ENCODE measurements around a stretch of chr2.

DNA sequence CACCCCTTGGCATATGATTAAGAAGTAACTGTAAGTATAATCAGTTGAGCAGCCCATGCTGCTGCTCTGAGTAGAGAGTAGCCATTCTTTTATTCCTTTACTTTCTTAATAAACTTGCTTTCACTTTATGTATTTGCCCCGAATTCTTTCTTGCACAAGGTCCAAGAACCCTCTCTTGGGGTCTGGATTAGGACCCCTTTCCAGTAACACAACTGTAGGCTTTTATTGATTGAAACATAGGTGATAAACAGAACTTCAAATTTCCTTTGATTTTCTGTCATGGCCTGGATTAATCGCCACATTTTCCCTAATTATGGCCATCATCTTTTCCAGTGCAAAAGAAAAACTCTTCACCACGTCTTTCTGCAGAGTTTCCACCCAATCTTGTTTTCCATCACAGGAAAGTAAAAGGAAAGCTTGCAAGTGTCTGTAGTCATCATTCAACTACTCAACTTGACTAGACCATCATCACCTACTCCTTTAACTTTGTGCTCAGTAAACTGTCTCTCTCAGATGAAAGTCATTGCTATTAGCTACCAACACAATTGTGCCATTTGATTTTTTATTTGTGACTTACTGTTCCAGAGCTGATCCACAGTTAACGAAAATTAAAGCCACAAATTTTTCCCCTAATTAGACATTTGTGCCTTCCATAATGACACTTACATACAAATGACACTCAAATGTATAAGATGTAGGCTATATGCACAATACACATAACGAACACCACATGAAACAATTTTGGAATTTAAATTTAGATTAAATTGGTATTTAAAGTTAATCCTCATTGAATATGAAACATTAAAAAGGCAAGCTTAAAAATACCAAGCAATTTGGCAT lies 49.3 kb downstream of the SLC8A1 start:
- PRO-cap, result no peak
- RAMPAGE, long total RNA, result no peak

DNA sequence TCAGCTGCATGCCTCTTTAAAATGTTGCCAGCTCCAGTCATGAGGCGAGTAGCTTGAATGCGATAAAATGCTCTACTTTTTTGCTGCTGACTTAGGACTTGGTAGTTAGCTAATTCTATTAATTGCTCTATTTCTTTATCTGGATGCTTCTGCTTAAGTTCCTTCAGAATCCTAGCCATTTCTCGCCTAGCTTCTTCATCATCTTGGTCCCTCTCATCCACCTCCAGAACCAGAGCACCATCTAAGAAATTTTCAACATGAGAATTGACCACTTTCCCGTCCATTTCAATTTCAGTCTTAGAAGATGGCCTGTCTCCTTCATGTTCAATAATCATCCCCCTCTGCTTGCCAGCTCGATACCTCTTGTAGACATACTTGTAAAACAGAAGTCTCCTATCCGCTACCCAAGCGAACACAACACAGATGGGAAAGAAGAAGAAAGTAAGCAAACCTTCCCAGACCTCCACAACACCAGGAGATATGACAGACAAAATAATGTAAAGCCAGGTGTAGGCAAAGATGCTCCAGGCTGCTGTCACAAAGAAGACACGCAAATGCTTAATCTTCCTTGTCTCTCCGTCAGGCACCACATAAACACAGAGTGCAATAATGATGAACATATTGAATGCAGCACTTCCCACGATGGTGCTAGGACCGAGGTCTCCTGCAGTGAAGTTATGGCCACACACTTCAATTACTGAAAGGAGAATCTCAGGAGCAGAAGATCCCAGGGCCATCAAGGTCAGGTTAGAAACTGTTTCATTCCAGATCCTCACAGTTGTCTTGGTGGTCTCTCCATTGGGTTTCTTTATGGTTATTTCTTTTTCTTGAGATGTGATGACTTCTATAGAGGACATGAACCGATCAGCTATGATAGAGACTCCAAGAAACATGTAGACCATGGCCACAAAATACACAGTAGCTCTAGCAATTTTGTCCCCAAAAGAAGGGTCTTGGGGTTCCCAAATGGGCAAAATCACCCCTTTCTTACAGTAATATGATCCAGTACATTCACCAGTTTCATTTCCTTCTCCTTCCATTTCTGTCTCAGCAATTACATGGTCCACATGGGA lies 22.4 kb downstream of the SLC8A1 start:
- PRO-cap, result no peak
- RAMPAGE, long total RNA, result no peak

DNA sequence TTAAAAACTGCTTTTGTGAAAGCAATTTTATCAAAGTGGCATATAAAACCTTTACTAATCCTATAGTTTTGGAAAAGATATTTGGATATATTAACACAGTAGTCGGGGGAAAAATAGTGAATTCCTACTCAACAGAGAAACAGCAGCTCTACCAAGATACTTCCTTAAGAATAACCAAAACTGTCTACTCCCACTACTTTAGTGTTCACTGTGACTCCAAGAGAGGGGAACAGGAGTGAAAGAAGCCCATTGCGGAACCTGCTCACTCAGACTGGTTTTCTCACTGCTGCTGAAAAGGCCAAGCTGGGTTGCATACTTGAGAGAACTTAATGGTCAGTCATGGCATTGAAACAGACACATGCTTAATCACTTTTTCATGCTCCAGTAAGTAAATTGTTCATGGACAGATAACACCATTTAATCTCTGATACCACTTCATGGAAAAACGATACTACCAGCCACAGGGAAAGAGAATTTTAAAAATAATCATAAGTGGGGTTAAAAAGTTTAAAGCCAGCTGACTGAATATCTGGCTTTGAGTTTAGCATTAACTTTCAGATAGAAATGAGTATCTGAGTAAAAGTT lies 35.7 kb upstream of the SLC8A1 start:
- PRO-cap, result no peak
- RAMPAGE, long total RNA, result no peak

GRCh38 chr2:41720695-41721471 lies 326.9 kb upstream of the PKDCC start:
- PRO-cap, result no peak
- RAMPAGE, long total RNA, result no peak

DNA sequence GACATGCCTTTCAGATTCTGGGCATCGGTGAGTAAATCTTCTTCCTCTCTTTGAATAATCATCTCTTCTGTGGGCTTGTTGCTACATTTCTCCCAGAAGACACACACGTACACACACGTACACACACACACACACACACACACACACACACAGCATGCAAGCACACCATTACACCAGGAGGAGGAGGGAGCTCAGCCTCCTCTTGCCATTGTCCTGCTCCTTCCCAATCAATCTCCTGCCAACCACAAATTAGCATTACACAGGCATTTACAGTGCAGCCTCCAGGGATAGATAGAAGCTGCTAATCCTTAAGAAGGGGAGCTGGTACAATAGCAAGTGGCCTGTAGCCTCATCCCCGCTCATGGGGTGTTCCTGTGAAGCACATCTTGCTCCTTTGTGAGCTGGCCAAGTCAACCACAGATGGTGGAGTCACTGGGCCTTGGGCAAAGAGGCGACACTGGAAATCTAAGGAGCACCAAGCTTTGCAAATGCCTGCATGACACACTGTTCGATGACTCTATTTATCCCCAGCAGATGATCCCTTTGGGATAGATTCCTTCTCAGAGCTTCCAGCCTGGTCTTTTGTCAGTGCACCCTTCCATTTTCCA lies 110.4 kb upstream of the PKDCC start:
- PRO-cap, result no peak
- RAMPAGE, long total RNA, result no peak

GRCh38 chr2:42045366-42045790 lies 2.4 kb upstream of the PKDCC start:
- PRO-cap, result no peak
- RAMPAGE, long total RNA, result no peak

- PRO-cap, result no peak
- RAMPAGE, long total RNA, result no peak
Observed at GRCh38 chr2:42101747-42102638, 54.2 kb downstream of the PKDCC start.

DNA sequence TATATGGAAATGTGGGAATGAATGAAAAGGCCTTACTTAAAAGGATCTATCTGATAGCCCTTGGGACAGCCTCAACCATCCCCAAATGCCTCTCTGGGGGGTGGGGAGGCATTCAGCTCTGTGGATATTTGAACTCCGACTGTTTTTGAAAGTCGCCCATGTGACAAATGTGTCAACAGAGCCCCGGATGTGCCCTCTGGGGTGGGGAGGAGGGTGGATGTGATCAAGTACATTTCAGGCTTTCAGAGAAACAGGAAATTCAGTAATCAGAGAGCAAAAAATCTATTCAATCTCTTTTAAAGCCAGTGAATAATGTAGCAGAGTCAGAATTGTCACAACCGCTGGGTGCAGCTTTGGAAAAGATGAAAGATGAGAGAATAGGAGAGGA lies 58.2 kb downstream of the PKDCC start:
- PRO-cap, result no peak
- RAMPAGE, long total RNA, result no peak

DNA sequence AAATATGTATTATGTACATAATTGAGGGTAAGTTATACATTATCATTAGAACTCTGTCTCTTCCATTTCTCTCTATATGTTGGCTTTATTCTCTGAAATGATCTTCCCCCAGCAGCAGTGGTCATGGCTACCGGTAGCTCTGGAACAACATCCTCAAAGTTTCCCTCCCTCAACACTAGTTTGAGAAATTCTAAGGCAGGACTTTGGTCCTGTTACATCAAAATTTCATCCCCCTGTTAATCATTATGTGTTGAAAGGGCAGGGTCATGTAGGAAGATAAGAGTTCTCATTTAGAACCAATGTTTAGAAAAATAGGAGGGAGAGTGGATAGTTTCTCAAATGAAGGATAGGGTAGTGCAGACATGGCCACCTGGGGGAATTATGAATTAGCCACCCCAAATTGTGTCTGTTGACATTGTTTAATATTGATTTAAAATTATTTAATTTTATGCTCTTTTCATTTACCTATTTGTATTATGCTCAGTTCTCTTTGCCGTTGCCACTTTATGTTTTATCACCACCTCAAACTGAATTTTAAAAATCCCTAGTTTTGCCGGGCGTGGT lies 22.2 kb downstream of the EML4 start:
- PRO-cap, result no peak
- RAMPAGE, long total RNA, result no peak

DNA sequence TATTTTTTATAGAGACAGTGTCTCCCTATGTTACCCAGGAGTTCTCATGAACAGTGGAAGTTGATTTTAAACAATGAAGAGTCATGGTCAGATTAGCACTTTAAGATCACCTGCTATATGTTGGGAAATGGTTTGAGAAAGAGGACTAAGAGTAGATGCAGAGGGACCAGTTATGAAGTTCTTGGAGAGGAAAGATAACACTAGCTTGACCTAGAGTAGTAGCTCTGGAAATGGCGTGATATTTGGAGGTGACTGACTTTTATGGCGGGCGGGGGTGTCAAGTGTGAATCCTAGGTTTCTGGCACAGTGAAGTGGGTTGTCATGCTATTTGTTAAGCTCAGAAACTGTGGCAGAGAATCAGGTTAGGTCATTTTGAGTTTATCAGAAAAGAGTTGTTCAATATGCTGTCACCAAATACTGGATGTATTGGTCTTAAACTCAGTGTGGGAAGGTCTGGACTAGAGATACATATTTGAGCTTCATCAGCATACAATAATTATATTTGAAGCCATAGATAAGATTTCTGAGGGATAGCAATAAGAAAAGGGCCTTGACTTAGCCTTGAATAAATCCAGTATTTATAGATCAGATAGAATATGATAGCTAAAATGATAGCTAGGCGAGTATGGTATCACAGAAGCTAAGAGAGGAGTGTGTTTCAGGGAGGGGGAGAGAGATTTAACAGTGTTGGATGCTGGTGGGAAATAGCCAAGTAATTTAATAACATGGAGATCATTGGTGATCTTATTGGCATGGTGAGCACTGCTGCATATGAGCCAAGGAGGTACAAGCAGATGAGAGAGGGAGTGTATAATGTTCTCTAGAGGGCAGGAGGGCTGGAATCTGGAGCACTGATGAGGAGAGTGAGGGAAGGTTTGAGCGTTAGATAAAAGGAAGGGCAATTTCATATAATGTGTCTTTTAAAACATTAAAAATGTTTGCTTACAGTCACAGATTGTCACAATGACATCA lies 64.3 kb downstream of the OXER1 start:
- PRO-cap, result no peak
- RAMPAGE, long total RNA, result no peak

GRCh38 chr2:42906423-42907552 lies 114.4 kb upstream of the HAAO start:
- PRO-cap, result no peak
- RAMPAGE, long total RNA, result no peak

DNA sequence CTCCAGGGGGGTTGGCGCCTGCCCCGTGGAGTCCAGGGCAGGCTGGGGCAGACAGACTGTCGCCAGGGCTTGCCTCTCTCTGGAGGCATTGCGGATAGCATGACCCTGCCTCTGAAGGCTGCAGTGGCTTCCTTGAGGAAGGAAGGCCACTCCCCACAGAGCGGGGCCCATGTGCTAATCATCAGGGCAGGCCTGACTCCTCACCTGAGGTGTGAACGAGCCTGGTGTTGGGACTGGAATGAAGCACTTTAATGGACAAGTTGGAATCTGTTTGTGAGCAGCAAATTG lies 144.8 kb upstream of the HAAO start:
- PRO-cap, result no peak
- RAMPAGE, long total RNA, result no peak

- PRO-cap, result no peak
- RAMPAGE, long total RNA, result no peak
Observed at GRCh38 chr2:42967914-42968145, 175.4 kb upstream of the HAAO start.

DNA sequence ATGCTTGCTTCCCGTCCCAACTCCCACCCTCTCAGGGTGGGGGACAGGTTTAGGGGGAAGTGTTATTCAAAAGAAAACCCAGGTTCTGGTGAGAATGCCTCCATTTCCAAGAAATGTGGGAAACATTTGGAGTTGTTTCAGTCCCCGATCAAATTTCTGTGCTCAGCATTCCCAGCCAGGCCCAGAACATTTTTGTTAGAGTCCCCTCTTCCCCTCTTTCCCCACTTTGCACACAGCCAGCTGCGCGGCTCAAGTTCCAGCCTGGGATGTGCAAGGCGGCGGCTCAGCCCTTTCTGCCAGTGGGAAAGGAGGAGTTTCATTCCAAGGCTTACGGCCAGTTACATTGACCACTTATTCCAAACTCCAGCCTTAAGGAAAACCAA lies 154.8 kb downstream of the ZFP36L2 start:
- PRO-cap, result no peak
- RAMPAGE, long total RNA, result no peak

DNA sequence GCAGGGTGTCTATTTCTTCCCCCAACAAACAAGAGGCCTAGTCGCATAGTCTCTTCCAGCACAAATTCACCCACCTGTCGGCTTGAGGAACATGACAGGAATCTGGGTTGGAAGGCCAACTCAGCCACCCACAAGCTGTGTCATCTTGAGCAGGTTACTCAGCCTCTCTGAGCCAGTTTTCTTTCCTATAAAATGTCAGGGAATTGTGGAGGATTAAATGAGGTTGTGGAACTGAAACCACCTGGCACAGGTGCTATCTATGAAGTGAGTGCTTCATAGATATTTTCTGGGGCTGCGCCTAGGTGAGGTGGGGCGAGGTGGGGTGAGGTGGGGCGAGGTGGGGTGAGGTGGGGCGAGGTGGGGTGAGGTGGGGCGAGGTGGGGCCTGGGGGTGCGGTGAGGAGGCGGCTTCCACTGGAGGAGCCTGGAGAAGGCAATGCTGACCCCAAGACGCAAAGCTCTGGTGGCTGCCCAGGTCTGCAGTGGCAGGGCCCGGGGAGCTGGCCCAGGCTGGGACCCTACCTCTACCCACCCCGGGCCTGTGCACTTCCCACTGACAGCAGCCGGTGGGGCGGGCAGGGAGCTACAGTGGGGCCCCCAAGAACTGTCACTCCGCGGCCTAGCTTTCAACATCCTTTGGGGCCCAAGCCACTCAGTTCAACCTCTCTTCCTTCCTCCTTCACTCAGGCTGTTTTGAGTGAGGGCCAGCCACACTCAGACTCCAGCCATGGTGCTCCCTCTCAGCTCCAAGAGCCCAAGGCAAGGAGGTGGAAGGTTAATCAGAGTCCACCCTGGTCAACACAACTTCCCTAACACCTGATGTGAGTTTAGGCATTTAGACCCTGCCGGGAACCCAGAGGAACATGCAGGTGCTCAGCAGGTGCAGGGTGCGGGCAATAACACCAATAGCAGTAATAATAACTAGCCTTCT lies 93.8 kb downstream of the ZFP36L2 start:
- PRO-cap, result no peak
- RAMPAGE, long total RNA, result no peak

DNA sequence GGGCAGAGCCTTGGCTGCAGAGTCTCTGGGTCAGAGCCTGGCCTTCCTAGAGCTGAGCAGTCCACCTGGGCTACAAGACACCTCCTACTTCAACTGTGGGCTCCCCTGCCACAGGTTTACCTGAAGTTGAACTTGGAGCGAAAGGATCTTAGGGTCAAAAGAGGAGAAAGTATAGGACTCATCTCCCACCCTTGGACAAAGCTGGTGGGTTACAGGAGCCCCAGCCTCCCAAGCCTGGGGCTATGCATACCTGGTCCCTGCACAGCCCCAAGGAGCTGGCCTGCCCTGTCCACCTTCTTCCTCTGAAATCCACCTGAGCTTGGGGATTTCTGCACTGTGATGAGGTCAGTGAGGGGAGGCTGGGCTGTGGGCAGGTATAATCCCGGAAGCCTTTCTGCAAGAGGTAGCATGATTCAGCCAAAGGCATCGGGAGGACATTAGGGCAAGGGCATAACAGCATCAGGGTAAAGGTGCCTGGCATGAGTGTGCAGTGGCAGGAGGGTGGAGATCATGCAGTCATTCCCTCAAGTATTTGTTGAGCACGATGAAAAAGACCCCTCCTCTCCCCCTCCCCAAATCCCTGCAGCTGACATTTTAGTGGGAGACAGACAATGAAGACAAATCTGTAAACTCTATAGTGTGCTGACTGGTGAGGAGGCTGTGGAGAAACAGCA lies 18.9 kb downstream of the ZFP36L2 start:
- PRO-cap, result no peak
- RAMPAGE, long total RNA, result no peak

DNA sequence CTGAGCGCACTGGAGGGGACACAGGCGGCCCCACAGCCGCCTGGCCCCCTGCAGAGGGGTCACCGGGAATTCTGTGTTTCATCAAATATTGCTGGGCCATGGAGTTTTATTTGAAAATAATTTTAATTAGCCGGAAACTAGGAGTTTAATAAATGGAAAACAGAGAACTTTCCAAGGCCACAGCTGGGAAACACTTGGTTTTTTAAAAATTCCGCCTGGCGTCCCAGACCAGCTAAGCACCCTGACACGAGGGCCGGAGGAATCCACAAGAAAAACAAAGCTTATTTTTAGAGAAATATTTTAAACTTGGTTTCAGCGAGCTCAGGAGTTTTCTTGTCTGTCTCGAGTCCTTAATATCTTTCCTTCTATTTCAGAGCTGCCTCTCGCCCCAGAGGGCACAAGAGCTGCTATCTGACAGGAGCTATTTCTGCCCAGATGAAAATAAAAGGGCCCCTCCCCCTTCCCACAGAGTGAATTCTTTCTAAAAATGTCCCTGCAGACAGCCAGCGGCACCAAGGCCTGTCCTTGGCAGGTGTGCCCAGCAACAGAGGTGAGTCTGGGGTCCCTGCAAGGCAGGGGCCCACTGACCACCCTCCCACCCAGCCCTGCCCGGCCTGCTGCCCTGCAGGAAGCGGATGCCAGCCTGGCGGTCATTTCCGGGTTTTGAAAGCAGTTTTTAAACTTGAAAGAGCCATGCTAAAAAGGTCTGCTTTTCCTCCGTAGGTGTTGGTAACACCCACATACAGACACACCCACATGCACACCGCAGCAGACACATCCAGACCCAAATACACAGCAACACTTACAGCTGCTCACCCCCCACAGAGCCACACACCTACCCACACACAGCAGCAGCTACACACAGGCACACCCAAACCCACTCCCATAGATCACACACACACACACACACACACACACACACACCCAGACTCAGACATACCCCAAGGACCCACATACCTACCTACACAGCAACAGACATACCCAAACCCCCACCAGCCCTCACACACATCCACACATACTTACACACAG lies 7.9 kb downstream of the ZFP36L2 start:
- PRO-cap, result no peak
- RAMPAGE, long total RNA, result no peak

DNA sequence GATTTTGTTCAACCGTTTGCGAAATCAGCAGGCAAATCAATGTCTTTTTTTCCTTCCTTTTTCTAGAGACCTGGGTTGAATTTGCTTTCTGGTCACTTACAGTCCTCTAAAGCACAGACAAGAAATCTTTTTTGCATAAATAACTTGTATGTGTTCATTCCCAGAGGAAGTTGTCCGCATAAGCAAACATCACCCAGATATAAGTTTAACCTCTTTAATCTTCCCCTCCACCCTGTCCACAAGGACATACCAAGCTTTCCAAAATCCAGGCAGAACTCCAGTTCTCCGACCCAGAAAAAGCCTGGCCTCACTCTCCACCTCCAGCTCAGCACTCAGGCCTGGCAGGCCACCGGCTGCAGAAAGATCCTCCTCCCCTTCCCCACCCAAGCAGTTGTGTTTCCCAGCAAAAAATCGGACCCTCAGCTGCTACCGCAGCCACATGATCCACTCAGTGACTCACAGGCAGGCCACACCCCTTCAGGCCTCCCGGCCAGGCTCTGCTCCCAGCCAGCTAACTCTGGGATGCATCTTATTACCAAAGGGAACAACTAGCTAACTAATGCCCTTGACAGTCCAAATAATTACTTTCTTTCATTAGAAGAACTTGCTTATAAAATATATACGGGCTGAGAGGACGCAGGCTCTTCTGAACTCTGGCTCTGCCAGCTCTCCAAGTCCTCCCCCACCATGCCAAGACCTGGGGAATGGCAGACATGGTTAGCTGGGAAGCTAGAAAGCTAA lies 4.6 kb downstream of the ZFP36L2 start:
- PRO-cap, result no peak
- RAMPAGE, long total RNA, result no peak

- PRO-cap, result no peak
- RAMPAGE, long total RNA, result no peak
Observed at GRCh38 chr2:43323855-43325083, 97.9 kb upstream of the ZFP36L2 start.

DNA sequence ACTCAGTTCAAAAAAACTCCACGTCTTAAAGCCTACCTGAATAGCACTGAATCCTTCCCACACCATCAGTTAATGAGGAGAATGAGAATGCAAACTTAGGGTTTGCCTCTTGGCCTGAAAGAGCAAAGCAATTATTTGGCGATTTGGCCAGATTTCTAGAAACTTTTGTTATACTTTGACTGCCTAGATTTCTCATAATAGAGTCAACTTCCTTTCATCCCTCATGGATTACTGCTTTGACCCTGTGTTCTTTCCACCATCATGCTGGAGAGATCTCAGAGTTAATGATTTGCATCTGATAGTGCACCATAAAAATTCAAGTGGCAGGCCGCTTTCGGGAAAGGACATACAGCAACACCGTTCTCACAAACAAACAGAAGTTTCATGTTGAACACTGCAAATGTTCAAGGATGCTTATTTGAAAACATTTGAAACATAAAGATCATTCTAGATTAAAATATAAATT lies 143.7 kb upstream of the ZFP36L2 start:
- PRO-cap, result no peak
- RAMPAGE, long total RNA, result no peak